ENCODE measurements around the gene TRIM49C.

DNA sequence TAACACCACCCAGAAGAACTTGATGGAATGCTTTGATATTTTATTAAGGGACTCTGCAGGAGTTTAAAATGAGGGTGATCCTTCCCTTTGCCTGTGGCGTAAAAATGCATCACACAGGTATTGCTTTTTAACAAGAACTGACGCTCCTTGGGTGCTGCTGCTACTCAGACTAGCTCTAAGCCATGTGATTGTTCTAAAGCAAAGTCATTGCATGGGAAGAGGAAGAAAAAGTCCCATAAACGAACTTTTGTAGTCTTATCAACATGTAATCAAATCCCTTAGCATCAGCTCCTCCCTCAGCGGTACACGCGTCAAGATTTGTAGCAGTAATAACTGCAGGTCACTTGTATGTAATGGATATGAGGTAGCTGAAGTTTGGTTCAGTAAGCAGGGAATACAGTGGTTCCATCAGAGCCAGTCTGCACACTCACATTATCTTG, 48.3 kb upstream of the EED start:
- RRBS, 2 experiments, result no CpG with 5 or more reads among the region's 6 CpGs

DNA sequence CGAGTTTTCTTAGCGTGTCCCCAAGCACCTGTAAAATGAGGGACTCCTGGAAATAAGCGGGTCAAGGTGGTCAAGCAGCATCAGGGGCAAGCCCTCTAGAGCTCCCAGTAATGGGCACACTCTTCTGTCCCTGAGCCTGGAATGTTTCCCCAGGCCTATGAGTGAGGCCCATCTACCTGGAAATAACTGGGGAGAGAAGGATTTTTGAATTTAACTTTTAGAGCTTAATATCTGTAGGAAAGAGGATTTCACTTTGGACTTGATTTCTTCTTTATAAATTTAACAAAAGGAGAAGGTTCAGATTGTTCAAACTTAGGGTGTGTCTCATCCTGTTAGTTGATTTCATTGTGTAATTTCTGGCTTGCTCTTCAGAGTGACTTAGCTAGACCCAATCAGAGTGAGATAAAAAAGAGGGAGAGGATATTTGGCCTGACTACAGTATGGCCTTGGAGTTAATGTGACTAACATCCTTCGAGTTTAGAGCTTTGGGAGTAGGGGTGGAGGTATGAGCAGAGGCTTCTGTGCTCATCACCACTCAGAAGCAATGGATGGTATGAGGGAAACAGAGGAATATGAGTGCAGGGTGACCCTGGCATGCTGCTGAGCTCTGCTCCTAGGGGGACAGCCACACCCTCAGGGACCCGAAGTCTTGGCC, 183.4 kb downstream of the CCDC81 start:
- RRBS, 2 experiments, result no CpG with 5 or more reads among the region's 5 CpGs

- RRBS, 2 experiments, result no CpG with 5 or more reads among the region's 9 CpGs
These were observed 203.1 kb upstream of the PRSS23 start for GRCh38 chr11:86597102-86597786.

GRCh38 chr11:86628715-86629464, 171.5 kb upstream of the PRSS23 start:
- RRBS, 2 experiments, result no CpG with 5 or more reads among the region's 11 CpGs

- RRBS, 2 experiments, result no CpG with 5 or more reads among the region's 21 CpGs
These were observed 7.6 kb downstream of the PRSS23 start for GRCh38 chr11:86807697-86808504.

DNA sequence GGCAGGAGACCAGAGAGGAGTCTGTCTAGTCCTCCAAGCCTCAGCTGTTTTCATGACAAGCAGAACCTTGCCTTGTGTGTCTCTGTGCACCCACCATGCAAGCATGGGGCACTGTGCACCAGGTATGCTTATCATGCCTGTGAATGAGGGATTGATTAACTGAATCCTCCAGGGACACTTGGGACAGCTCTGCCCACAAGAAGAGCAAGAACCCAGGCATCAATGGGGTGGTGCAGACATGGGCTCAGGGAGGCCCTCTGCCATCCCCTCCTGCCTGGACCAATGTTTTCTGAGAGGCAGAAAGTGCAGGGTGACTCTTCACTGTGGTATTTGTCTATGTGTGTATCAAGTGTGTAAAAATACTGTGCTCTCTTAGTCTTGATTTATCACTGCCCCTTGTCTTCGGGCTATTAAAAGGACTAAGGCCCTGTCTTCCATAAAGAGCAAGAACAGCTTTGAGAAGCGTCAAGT, 14.3 kb downstream of the PRSS23 start:
- RRBS, 2 experiments, result no CpG with 5 or more reads among the region's 2 CpGs

DNA sequence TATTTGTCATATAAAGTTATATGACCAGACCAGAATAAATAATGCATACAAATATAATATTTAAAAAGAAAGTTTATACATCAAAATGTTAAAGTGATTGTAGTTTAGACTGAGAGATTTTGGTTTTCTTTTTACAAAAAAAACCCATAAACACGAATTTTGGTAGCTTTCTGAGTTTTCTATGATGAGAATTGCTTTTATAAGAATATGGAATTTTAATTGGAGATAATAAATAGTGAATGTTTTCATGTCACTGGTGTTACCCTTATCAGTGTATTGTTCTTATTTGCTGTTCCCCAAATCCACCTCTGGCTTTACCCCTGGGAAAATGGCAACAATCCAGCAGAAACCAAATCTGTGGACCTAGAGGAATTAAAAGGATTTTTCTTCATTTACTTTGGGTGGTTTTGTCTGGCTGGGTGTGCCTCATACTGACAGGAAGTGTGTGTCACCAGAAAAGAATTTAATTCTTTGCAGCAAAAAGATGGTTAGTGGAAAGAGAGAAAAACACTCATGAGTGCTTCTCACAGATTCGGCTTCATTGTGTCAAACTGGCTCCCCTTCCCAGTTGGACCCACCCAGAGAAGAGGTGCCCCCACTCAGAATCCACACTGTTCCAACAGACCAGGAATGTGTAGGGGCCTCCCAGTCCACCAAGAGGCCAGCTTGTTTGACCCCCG, 39.0 kb downstream of the FZD4 start:
- RRBS, 2 experiments, result no CpG with 5 or more reads among the region's 3 CpGs

- RRBS, 2 experiments, result no CpG with 5 or more reads among the region's 7 CpGs
These were observed 13.9 kb downstream of the FZD4 start for GRCh38 chr11:86941048-86941915.

- RRBS, 2 experiments, result no CpG with 5 or more reads among the region's 6 CpGs
These were observed 1.2 kb upstream of the FZD4 start for GRCh38 chr11:86956396-86956741.

DNA sequence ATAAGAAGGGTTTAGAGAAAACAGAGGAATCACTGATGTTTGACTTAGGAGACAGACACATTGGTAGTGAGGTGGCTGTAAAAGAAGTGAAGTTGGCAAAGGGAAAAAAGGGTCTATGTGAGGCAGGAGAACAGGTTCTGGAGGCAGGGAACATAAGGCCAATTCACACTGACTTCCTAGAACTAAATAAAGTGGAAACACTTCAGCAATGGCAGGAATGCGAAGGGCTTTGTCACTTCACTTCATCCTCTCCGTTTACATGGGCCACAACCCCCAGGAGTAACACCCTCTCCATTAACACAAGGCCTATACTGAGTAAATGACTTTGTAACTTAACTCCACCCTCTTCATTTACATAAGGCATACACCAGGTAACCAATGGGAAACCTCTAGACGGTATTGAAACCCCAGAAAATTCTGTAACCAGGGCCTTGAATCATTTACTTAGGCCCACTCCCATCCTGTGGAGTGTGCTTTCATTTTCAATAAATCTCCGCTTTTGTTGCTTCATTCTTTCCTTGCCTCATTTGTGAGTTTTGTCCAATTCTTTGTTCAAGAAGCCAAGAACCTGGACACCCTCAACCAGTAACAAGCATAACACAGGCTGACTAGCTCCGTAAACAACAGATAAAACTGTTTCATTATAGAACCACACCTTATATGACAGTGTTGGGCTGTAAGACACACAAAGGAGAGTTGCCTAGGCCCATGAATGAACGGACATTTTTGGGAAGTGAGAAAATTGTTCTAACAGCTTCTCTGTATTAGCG, 36.4 kb downstream of the CTSC start:
- RRBS, 2 experiments, result no CpG with 5 or more reads among the region's 7 CpGs

GRCh38 chr11:89743957-89744259, 33.8 kb downstream of the TRIM77 start:
- RRBS, 2 experiments, result no CpG with 5 or more reads among the region's 5 CpGs

GRCh38 chr11:90030691-90031381, at the start of gene TRIM49C:
Gene TRIM49C (plus strand): TSS chr11:90031106.
- RRBS, 2 experiments, result no CpG with 5 or more reads among the region's 2 CpGs

DNA sequence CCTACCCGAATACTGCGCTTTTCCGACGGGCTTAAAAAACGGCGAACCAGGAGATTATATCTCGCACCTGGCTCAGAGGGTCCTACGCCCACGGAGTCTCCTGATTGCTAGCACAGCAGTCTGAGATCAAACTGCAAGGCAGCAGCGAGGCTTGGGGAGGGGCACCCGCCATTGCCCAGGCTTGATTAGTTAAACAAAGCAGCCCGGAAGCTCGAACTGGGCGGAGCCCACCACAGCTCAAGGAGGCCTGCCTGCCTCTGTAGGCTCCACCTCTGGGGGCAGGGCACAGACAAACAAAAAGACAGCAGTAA, 197.5 kb upstream of the FAT3 start:
- RRBS, 2 experiments, result no CpG with 5 or more reads among the region's 14 CpGs

GRCh38 chr11:92085217-92085624, 139.4 kb upstream of the FAT3 start:
- RRBS, 2 experiments, result no CpG with 5 or more reads among the region's 1 CpG

GRCh38 chr11:92226056-92226618, 1.5 kb downstream of the FAT3 start:
- RRBS, 2 experiments, result 3 to 9% methylated on average over 10 of the region's 35 CpGs

DNA sequence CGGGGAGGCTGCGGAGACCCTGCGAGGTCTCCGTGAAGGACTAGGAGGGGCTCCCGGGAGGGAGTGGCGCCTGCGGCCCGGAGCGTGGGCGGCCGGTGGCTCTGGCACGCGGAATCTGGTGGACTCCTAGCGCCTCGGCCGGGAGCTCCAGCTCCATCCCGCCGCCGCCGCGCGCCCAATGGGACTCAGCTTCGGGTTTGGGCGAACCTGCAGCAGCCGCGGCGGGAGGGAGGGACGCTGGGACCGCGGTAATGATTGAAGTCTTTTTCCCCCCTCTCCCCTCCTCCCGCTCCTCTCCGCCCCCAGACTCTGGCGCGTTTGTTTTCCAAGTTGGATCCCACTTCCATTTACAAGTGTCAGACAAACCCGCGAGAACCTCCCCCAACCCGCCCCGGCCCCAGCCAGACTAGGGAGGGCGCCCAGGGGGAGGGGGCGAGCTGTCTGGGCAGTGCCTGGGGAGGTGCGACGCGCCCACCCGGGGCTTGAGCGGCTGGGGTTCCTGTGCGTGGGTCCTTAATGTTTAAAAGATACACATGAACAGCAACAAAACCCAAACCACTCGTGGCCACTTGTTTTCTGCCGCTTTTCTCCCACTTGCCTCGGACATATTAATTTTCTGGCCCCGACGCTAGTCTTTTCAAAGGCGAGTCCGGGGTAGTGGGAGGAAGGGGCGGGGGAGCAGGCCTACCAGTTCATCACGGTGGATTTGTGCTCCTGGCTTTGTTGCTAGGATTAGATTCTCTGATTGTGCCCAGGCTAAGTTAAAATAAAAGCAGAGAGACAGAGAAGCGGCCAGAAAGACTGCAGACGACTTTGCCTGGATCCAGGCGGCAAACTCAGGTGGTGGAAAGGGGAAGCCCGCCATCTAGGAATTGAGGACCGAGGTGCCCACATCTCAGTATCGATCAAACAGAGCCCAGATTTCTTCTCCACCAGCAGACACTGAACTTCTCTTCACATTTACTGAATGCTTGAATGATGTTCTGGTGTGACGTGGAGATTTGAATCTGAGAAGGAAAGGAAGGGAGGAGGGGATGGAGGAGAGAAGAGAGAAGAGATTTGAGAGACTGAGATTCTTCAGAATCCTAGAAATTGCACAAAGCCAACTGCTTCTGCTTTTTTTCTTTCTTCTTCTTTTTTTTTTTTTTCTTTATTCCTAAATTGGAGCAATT, 2.4 kb downstream of the FAT3 start:
- RRBS, 2 experiments, result 2 to 6% methylated on average over 17 of the region's 62 CpGs

DNA sequence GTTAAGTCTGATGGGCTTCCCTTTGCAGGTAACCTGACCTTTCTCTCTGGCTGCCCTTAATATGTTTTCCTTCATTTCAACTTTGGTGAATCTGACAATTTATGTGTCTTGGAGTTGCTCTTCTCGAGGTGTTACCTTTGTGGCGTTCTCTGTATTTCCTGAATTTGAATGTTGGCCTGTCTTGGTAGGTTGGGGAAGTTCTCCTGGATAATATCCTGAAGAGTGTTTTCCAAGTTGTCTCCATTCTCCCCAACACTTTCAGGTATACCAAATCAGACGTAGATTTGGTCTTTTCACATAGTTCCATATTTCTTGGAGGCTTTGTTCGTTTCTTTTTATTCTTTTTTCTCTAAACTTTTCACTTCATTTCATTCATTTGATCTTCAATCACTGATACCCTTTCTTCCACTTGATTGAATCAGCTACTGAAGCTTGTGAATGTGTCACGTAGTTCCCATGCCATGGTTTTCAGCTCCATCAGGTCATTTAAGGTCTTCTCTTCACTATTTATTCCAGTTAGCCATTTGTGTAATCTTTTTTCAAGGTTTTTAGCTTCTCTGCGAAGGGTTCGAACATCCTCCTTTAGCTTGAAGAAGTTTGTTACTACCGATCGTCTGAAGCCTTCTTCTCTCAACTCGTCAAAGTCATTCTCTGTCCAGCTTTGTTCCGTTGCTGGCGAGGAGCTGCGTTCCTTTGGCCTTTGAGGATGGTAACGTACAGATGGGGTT, 20.8 kb downstream of the SLC36A4 start:
- RRBS, 2 experiments, result no CpG with 5 or more reads among the region's 14 CpGs

DNA sequence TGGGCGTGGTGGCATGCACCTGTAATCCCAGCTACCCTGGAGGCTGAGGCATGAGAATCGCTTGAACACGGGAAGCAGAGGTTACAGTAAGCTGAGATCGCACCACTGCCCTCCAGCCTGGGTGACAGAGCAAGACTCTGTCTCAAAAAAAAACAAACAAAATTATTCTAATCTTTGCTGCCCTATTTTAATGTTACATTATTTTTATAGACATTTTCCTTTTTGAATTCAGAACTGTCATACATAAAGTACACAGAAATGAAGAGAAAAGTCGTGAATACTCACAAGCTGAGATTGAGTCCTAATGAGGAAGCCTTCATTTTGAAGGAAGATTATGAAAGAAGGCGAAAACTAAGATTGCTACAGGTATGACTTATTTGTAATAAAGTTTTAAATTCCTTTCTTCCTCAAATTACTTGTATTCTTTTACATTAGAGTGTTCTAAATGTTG, 5.0 kb downstream of the CEP295 start:
- RRBS, 2 experiments, result no CpG with 5 or more reads among the region's 6 CpGs

DNA sequence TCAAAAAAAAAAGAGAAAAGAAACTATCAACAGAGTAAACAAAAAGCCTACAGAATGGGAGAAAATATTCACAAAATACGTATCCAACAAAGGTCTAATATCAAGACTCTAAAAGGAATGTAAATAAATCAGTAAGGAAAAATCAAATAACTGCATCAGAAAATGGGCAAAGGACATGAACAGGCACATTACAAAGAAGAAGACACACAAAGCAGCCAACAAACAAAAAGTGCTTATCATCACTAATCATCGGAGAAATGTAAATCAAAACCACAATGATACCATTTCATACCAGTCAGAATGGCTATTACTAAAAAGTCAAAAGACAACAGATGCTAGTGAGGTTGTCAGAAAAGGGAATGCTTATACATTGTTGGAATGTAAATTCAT, 27.6 kb upstream of the GPR83 start:
- RRBS, 2 experiments, result no CpG with 5 or more reads among the region's 2 CpGs

DNA sequence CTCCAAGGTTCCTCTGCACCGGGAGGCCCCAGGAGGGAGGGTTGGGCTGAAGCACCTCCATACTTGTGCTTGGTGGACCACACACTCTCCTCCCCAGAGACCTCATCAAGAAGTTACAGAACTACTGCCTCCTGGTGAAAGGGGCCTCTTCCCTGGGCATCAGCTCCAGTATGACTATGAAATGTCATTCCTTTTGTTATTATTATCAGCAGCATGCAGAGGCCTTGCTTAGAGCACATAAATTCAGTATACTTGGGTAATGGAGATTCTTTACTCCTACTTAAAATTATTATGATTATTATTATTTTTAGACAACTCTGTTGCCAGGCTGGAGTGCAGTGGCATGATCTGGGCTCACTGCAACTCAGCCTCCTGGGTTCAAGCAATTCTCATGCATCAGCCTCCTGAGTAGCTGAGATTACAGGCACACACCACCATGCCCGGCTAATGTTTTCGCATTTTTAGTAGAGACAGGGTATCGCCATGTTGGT, 1.3 kb downstream of the C11orf97 start:
- RRBS, 2 experiments, result no CpG with 5 or more reads among the region's 4 CpGs

Data from Panc1 (cell line).